ENCODE measurements around a stretch of chr10.

- PRO-cap = unidirectional peak, plus-strand start at chr10:20868054
These were observed 29.2 kb downstream of the NEBL start for GRCh38 chr10:20867992-20868256.

- PRO-cap = unidirectional peak, minus-strand start at chr10:21497260
These were observed 28.3 kb downstream of the SKIDA1 start for GRCh38 chr10:21497128-21497640.

DNA sequence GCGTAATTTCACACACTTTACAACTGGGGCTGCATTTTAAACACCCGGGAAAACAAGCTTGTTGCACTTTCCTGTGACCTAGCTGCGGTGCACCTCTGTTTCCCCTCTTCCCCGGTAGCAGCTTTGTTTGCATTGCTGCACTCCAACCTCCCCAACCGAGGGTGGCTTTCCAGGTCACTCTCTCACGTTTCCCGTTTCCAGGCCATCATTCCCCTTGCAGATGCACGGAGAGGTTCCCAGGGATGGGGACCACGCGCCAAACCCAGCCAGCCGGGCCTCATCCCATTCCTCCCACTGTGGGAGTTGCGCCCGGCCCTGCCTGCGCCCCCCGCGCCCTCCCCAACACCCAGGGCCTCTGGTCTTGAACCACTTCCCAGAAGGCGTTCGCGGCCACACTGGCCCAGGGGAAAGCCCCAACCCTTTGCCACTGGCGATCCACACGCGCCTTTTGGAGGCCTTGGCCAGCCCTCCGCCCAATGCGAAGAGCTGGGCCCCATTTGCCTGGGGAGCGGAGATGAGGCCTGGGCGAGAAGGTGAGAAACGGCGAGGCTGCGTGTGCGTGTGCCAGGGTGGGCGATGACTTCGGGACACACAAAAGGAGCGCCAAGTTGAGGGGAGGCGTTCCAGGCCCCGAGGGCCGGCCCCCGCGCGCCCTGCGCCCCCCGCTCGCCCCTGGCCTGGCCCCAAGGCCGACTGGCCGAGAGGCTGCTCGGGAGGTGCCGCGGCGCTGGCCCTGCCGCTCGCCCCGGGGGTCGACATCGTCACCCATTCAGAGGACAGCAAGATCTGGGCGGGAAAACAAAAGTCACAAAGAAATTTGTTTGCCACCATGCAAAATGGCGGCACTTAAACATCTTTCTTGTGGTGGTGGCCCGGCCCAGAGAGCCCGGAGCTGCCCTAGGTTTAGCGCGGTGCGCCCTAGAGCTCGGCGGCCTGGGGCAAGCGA is 15.9 kb downstream of the SKIDA1 start:
- PRO-cap = unidirectional peak, minus-strand start at position 745 of the sequence

DNA sequence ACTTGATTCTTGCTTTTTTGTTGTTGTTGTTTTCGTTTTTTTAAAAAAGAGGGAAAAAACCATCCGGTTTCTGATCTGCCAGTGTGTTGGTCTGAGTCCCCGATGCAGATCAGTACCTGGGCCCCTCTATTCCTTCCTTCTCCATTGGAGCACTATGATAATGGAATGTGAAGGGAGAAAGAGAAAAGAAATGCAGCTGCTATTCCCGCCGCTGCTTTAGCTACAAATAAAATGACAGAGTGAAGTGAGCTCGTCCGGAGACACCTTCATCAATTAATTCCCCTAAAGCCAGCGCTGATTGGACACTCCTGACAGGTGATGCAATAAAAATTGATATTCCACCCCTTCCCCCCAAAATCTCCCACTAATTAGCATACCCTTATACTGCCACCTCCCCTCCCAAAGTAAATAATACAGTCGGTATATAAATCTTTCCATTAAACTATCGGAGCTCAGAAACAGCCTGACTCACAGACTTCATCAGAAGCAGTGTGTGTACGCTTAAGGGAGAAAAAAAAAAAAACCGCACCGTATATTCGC is 7.4 kb downstream of the SKIDA1 start:
- PRO-cap = no peak

DNA sequence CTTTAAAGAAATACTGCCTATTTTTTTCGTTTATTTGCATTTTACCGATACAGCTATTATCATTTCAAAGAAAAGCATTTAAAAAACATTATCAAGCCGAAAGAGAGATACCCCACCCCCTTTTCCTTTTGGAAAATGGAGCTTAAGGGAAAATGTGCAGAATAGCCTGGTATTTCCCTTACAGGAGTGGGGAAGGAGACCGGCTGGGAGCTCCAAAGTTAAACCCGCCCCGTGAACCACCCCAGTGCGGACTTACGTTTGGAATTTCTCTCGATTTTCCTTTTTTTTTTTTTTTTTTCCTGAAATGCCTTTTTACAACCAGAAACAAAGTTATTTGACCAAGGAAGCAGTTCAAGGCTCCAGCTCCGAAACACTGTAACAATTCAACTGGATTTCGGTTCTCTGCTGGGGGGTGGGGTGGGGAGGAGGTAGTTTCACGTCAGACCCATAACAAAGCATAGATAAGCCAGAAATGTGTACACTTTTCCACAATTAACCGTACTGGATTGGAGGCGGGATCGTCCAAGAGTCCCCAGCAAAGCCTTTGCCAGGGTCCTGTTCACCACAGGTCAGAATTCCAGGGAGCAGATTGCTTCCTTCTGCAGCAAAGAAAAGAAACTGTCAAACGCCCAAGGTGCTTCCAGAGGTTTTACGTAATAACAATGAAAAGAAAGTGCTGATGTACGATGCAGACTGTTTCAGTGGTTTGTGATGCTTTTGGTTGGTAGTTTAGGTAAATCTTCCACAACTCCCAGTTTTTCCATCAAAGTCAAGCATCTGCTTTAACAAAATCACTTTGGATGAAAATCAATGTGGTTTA is 6.7 kb downstream of the SKIDA1 start:
- PRO-cap = no peak

DNA sequence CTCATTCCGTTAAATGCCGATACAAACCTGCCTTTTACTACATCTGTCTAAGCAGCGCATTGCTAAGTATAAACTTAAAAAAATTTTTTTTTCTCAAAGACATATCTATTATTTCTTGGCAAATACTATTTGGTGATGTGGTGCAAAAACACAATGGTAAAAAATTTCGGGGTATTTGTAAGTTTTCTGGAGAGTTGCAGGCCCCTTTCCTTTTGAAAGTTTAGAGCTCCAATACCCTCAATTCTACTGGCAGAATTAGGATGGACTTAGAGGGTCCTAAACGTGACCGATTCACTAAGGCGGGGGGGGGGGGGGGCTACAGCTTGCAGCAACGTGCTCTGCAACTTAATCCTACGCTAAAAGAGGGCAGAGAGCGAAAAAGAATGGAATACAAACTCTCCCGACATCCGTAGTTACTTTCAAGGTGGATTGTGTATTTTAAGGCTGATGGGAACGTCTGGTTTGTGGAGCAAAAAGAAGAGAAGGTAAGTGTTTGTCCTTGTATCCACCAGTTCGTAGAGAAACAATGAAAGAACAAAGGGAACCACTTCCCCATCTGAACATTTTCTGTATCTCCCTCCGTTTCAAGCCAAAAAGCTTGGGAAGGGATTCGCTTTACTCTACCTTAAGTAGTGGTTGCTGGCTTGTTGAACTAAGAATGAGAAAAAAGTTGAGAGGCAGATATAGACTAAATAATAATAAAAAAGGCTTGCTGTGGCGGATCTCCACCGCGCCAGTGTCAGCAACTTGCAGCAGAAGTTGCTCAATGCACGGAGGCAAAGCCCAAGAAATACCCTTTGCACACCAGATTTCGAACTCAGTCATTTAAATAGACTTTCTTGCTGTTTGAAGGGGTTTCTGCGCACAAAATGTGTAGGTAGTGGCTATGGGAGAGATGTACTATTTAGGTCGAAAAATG is 932 bp downstream of the SKIDA1 start:
- PRO-cap = no peak

- PRO-cap = bidirectional peak, plus-strand start at chr10:21527107, minus-strand start at chr10:21527106; bidirectional peak, plus-strand start at chr10:21527281, minus-strand start at chr10:21527238; bidirectional peak, plus-strand start at chr10:21527353, minus-strand start at chr10:21527352
These were observed 1.6 kb upstream of the SKIDA1 start for GRCh38 chr10:21526950-21527714.

DNA sequence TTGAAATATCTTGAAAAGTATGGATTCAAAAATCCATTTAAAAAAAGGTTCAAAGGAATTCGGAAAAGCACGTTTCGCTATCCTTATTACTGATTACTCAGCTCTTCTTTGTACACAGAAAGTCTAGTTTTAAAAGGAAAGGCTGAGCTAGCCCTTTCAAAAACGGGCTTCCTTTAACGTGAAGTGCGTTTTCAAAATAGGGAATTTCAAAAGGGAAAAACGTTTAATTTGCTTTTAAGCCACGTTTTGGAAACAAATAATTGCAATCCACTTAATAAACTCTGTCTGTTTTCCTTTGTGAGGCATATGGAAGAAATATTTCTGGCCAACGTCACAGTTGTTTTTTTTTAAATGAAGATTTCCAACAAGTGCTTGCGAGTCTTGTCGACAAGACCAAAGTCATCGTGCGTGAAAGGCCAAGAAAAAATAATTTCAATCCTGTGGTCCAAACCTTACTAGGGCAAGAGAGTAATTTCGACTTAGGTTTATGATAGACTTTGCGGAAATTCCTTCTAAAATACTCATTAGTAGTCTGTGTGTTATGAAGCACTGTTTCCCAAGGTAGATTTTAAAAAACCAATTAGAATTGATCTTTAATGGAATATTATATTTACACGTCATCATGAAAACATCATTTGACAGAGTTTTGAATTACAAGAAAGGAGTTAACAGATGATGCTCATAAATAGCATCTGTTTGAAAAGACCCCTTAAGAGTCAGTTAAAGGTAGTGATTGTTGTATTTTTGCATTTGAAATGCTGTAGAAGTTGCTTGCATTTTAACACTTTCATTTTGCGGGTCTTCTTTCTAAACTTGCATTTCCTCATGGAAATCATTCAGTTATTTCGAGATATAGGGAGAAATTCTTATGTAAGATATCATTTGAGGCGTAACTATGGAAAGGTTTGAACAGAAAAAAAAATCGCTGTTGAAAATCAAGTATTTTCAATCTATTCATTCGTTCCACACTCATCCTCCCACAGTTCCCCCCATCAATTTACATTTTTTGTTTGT is 2.5 kb upstream of the SKIDA1 start:
- PRO-cap = no peak

DNA sequence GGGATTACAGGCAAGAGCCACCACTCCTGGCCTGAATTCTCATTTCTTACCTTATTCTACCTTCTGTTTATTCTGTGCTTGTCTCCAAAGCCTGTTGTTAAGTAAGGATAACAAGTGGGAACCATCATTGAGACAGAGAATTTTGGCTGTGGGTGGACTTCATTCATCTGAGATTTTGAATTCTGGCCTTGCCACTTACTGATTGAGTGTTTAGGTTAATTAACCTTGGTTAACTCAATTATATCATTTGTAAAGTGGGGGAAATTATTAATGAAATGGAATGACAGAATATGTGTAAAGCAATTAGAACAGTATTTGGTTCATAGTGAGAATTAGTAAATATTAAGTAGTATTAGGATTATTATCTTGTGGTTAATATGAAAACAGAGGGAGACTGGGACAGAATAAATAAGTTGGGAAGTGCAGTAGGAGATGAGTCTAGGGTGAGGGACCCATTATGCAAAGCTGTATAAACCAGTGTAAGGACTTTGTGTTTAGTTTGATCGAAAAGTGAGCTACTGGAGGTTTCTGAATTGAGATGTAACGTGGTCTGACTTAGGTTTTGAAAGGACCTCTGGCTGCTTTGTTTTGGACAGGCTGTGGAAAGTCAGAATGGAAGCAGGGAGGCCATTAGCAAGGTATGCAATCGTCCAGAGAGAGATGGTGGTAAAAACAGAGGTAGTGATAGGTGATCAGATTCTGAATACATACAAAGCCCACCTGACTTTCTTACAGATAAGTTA is 118.3 kb downstream of the MLLT10 start:
- PRO-cap = no peak

DNA sequence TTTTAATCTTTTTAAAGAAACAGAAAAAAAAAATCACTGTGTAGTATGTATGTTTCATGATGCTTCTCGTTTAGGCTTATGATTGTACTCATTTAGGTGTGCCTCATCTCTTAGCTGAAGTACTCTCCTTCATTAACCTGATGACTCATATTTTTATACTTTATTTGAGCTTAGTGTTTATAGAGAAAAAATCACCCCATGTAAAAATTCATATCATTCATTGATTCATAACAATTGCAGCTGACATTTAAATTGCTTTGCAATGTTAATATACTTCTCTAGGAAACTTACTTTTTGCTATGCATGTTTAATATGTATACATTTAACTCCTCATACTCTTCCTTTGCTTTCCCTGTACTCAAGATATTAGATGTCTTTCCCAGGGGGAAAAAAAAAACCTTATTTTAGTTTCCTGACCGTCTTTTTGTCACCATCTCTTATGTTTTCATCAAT is 159.0 kb downstream of the MLLT10 start:
- PRO-cap = no peak

GRCh38 chr10:21730706-21731054 is 196.6 kb downstream of the MLLT10 start:
- PRO-cap = no peak

- PRO-cap = no peak
These were observed 205.7 kb downstream of the MLLT10 start for GRCh38 chr10:21739691-21740219.

DNA sequence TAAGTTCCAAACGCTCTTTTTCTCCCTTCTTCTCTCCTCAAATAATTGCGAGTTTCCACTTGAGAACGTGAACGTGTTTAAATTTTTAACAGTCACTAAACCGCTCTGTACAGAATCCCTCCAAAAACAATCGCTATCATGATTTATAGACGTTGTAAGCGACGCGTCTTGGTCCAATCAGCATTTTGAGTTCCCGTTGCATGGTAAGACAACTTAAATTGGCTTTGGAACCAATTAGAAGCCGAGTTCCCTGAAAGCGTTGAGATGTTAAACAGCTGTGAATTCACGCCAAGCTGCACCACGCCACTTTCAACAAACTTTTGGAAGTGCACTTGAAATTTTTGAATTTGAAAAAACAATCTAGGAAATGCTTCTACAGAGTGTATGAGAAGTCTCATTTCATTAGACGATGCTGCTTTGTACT is 12.6 kb upstream of the EBLN1 start:
- PRO-cap = unidirectional peak, minus-strand start at position 187 of the sequence

DNA sequence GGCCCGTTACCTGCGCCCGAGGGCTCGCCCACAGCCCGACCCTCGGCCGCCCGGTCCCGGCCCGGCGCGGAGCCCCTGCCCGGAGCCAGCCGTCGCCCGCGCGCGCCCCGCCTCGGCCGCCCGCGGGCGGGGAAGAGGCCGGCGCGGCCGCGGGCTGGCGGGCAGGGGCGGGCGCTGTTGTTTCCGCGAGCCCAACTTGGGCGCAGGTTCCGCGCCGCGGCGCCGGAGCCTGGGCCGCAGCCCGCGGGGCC is 475 bp upstream of the BMI1 start:
- PRO-cap = no peak

- PRO-cap = no peak
These were observed 163.9 kb downstream of the PIP4K2A start for GRCh38 chr10:22550379-22551063.

DNA sequence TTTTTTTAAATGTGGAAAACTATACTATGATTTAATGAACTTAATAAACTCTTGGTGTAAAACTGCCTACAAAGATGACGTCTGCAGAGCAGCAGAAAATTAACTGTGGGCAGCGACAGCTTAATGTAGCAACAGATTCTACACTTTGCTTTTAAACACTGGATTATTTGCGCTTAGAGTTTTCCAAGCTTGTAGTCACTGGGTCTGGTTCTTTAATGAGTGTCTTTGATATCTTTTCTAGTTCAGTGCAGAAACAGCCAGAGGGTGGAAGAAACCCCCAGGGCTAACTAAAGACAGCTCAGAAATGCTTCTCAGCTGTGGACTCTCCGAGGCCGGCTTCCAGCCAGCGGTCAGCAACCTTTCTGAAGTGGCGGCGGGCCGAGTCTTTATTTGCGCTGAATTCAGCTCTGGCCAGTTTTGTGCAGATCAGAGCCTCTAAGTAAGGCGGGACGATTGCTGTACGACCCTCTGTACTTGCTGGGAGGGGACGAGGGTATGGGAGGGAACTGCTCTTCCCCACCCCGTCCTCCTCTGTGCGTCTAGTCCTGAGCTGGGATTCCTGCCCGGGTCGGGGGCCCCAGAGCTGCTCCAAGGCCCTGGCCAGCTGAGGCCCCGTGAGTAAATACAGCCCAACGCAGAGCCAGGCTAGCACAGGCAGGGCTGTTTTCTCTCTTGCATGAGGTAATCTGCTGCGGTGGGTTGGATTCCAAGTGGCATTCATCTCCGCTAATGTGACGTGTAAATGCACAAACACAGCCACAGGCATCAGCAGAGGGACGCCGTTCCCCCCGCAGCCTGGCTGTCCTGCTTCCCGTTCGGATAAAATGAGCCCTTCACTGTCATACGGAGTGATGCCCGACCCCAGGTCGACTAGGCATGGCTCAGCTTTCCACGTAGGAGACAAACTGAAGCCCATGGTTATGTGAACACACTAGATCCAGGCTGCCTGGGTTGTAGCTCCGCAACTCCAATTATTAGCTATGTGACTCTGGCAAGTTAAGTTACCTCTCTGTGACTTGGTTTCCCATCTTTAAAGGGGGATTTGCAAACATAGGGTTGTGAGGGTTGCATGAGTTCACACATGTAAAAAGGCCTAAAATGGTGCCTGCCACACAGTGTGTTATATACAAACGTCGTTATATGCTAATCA is 159.7 kb downstream of the PIP4K2A start:
- PRO-cap = unidirectional peak, minus-strand start at position 533 of the sequence

DNA sequence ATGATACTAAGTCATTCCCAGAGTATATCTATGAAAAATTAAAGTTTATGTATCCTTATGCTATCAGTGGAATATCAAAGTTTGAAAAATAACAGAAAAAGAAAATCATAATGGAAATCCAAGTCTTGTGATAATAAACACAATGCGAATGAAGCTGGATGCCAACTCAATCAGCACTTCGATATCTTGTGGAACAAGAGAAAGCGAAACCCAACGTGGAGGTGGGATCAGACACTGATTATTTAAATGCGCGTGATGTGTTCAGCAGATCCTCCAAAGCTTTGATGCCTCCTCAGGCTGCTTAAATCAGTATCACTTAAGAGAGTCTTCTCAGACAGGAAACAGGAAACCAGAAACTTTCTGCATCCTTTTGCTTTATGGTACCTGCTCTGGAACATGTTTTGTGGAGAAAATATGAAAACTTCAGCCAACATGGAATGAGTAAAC is 102.7 kb downstream of the PIP4K2A start:
- PRO-cap = unidirectional peak, minus-strand start at position 283 of the sequence

GRCh38 chr10:22615666-22616661 is 98.4 kb downstream of the PIP4K2A start:
- PRO-cap = no peak

DNA sequence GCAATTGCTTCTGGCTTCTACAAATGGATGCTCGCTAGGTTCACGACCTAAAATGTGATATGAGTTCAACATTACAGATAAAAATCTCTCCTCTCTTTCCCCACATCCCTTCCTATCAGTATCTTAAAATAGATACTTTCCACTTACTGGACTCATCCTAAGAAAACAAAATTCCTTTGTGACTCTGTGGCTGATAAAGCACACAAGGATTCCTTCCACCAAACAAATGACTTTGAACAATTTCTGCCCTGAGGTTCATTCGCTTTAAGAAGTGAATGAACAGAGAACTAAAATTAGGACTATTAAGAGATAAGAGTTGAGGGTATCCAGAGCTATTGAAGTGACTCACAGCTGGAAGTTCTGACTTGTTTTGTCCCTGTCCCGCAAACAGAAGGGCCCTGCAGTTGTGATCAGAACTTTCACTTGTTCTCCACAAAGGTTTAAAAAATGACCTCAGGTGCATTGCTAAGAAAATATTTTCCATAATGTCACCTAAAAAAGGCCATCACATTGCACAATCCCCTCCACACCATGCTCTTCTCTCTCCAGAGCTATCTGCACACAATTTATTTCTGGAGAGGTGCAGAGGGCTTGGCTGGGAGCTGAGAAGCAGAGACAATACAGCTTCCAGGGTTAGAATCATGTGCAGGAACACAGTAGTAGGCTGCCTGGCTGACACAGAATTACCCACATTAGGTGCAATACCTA is 96.1 kb downstream of the PIP4K2A start:
- PRO-cap = no peak

DNA sequence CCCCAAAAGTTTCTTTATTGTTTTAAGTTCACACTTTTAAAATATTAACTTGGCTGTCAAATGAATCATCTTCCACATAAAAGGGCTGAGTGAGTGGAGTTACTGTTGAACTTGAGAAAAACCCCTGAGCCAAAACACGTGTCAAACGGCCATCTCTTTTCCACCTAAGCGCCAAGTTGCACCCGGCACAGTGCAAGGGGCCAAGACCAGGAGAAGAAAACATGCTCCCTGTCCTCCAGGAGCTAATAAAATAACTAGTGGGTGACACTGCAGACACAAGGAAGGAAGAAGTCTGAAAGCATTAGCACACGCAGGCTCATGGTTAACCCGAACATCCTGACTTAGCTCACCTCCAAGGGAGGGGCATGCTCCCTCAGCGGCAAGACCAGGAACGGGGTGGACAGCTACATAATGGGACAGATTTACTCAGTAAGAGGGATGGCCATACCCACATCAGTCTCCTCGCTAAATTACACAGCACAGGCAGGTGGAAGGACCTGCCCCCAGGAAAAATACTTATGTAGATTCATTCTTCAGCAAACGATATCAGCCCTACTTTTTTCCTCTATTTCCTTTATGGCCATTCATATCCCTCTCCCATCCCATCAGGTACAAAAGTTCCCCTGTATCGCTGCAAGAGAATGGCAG is 64.9 kb downstream of the PIP4K2A start:
- PRO-cap = no peak